Heart left ventricle (tissue), 7 donors: ENCODE measurements around a stretch of chr17.

DNA sequence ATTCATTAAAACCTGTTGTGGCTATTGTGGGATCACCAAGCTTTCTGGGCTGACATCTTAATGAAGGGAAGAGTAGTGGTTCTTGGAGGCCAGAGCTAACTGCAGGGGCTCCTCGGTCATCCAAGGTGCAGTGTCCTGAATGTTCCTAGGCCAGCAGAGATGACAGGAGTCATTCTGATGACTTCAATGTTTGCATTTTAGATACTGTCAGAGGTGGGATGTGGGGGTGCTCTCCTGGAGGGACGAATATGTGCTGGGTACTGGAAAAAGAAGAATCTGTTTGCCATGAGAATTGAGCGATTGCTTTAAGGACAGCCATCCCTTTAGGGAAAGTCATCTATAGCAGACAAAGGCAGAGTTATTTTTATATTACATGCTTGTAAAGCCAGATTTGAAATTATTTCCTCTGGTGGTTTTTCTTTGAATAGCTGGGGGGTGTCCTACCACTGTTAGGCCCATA, 7.3 kb downstream of the HLF start:
- PRO-cap, 6 experiments, result peak in 1 of 6 experiments; most common plus-strand start position 205 of the sequence (in 1)
- RAMPAGE, long total RNA, 2 experiments, result no peak in any of the 2 experiments
- RRBS, result no CpG with 5 or more reads among the region's 3 CpGs

- PRO-cap, 6 experiments, result peak in 1 of 6 experiments; most common plus-strand start chr17:55285842 (in 1); most common minus-strand start chr17:55285614 (in 1)
- RAMPAGE, long total RNA, 2 experiments, result no peak in any of the 2 experiments
- RRBS, result no CpG with 5 or more reads among the region's 14 CpGs
Measured at GRCh38 chr17:55285235-55286522, 20.9 kb downstream of the HLF start.

- PRO-cap, 6 experiments, result peak in 6 of 6 experiments; most common plus-strand start chr17:55422216 (in 3)
- RAMPAGE, long total RNA, 2 experiments, result no peak in any of the 2 experiments
- RRBS, result 1% methylated on average over 10 of the region's 34 CpGs
Measured at GRCh38 chr17:55422017-55422476, 412 bp upstream of the MMD start.

- PRO-cap, 6 experiments, result no peak in any of the 6 experiments
- RAMPAGE, long total RNA, 2 experiments, result no peak in any of the 2 experiments
- RRBS, result 2% methylated on average over 27 of the region's 105 CpGs
Measured at GRCh38 chr17:56593999-56595327, 964 bp downstream of the NOG start.

DNA sequence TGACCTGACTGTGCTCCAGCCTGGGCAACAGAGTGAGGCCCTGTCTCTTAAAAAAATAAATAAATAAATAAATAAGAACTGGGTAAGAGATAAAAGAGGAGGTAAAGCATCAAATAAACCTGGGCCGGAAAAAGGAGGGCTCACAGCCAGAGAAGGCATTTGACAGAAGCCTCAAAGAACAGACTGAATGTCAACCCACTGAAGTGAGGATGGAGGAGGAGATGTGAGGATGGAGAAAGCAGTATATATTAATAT, 6.1 kb downstream of the NOG start:
- PRO-cap, 6 experiments, result no peak in any of the 6 experiments
- RAMPAGE, long total RNA, 2 experiments, result no peak in any of the 2 experiments
- RRBS, result no CpG with 5 or more reads among the region's 1 CpG

DNA sequence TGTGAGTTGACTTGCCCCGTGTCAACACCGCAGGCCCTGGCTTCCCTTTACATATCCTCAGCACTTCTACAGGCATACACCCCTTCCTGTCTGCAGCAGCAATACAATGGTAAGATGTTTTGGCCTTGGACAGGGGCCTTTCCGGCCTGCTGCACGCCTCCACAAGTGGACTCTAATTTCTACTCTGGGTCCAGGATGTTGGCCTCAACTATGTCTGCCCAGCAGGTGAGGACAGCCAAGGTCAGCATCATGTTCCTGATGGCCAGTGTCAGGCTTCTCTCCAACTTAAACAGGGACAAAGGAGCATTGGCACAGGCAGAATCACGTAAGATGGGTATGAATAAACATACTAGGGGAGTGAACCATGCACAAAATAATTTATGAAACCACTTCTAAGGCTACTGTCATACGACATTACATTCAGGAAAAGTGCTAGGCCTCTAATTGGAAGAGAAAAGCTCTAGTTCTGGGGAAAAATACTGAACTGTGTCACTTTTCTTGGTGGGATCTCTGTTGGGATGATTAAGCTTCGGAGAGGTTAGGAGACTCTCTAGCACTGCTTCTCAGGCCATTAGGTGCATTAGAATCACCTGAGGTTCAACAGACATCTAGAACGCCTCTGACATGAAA, 10.9 kb downstream of the C17orf67 start:
- PRO-cap, 6 experiments, result no peak in any of the 6 experiments
- RAMPAGE, long total RNA, 2 experiments, result no peak in any of the 2 experiments
- RRBS, result no CpG with 5 or more reads among the region's 8 CpGs

- PRO-cap, 6 experiments, result no peak in any of the 6 experiments
- RAMPAGE, long total RNA, 2 experiments, result no peak in any of the 2 experiments
- RRBS, result no CpG with 5 or more reads among the region's 9 CpGs
Measured at GRCh38 chr17:56903986-56904790, 9.7 kb downstream of the TRIM25 start.

- PRO-cap, 6 experiments, result peak in 4 of 6 experiments; most common plus-strand start chr17:56910302 (in 3); most common minus-strand start chr17:56910233 (in 1)
- RAMPAGE, long total RNA, 2 experiments, result no peak in any of the 2 experiments
- RRBS, result no CpG with 5 or more reads among the region's 7 CpGs
Measured at GRCh38 chr17:56909988-56910633, 3.7 kb downstream of the TRIM25 start.

DNA sequence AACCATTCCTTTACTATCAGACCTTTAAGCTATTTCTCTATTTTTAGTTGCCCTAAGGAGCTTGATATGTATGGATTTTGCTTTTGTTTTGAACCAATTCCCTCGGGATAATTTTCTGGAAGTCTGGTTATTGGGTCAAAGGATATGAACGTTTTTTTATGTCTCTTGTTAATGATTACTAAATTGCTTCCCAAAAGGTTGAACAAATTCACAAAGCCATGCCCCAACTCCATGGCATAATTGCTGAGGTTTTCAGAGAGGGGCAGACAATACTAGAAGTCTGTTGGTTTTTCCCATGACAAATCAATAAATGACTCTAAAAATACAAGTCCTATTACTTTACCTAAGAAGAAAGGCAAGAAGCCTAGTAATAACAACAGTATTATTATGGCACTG, 11.4 kb upstream of the AKAP1 start:
- PRO-cap, 6 experiments, result no peak in any of the 6 experiments
- RAMPAGE, long total RNA, 2 experiments, result no peak in any of the 2 experiments
- RRBS, result no CpG with 5 or more reads among the region's 2 CpGs

- PRO-cap, 6 experiments, result no peak in any of the 6 experiments
- RAMPAGE, long total RNA, 2 experiments, result no peak in any of the 2 experiments
- RRBS, result no CpG with 5 or more reads among the region's 3 CpGs
Measured at GRCh38 chr17:57096243-57096693, 11.2 kb downstream of the AKAP1 start.

DNA sequence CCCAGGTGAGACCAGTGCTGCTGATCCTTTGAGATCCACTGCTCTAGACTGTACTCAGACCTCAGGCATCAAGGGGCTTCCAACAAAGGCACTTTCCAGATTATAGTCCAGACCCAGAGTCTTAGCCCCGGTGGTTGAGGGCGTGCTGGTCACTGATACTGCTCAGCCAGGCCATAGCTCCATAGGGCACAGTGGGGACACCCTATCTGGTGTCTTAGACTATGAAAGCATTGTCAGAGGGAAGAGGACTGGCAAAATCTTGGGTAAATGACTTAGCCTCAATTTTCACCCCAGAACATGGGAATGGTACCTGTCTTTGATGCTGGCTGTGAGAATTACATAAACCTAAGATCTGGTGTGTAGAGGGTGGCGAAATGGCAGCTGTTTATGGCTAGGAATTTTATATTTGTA, 32.1 kb downstream of the AKAP1 start:
- PRO-cap, 6 experiments, result no peak in any of the 6 experiments
- RAMPAGE, long total RNA, 2 experiments, result no peak in any of the 2 experiments
- RRBS, result no CpG with 5 or more reads among the region's 3 CpGs

GRCh38 chr17:57255506-57255914, 813 bp upstream of the MSI2 start:
- PRO-cap, 6 experiments, result peak in 6 of 6 experiments; most common plus-strand start chr17:57255805 (in 4); most common minus-strand start chr17:57255742 (in 5)
- RAMPAGE, long total RNA, 2 experiments, result no peak in any of the 2 experiments
- RRBS, result 2% methylated on average over 7 of the region's 17 CpGs

GRCh38 chr17:57284466-57284901, 28.2 kb downstream of the MSI2 start:
- PRO-cap, 6 experiments, result no peak in any of the 6 experiments
- RAMPAGE, long total RNA, 2 experiments, result no peak in any of the 2 experiments
- RRBS, result no CpG with 5 or more reads among the region's 3 CpGs

DNA sequence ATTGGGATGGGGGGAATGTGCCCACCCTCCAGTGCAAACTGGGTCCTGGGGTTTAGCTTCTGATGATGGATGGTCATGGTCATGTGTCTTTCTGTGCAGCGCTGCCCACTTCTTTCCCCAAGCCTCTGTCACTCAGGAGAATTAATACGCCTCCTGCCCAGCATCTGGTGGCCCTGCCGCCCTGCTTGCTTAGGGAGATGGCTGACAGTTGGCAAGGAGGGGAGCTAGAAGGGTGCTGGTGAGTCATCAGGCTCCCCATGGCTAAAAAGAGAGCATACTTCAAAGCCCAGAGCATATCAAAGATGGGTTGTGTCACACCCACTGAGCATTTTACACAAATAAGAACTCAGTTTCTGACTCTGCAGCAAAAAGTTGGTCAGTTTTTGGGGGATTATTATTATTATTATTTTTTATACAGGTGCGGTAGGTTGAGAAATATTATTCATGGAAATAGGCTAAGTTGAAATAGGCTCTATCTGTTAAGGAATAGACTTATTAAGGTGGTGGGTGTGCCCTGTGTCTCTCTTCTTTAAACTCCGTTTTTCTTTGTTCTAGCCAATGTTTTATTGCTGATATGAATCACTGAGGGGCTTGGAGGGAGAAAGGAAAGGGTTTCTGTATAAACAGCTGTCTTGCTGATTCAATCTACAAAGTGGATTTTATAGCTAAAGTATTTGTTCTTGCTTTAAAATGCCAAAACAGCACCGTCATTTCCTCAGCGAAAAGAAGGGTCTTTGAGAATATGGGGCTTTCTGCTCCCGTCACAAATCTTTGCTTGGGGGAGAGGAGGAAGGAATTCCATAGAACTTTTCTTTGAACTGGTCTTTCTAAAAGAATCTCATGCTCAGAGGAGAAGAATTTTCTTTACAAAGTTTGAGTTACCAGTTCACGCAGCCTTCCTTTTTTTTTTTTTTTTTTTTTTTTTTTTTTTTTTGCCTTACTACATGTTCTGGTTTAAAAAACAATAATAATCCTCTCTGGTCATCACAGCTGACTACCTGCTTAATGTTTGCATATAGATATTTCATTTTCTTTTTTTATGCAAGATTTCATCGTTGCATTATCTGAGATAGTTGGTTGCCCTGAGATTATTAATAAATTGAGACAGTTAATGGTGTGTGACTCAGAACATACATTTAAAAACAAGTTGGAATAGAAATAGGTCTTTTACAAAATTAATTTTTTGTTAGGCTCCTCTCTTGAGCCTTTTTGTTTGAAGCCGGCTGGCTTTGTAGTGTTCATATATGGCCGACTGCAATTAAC, 39.2 kb downstream of the MSI2 start:
- PRO-cap, 6 experiments, result no peak in any of the 6 experiments
- RAMPAGE, long total RNA, 2 experiments, result no peak in any of the 2 experiments
- RRBS, result no CpG with 5 or more reads among the region's 12 CpGs

DNA sequence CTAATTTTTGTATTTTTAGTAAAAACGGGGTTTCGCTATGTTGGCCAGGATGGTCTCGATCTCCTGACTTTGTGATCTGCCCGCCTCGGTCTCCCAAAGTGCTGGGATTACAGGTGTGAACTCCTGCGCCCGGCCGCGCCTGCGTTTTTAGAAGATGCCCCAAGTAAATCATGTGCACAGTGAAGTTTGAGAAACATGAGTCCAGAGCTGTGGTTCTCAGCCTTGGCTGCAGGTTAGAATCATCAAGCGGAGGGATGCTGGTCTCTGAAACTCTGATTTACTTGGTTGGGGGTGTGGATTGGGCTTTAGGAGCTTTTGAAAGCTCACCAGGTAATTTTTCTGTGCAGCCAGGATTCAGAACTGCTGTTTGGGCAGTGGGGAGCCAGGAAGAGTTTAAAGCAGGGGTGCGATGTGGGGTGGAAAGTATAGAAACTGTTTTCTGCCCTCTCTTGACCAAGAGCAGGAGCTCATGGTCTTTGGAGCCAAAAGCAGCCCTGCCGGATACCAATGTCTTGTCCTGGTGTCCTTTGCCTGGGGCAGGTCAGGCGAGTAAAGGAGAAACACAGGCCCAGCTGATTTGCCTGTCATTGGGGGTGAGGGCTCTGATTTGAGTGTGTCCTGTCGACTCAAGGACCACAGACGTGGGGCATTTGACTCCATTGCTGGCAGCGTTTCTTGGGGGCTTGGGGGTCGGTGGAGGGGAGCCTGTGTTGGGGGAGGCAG, 58.6 kb downstream of the MSI2 start:
- PRO-cap, 6 experiments, result no peak in any of the 6 experiments
- RAMPAGE, long total RNA, 2 experiments, result no peak in any of the 2 experiments
- RRBS, result no CpG with 5 or more reads among the region's 18 CpGs

DNA sequence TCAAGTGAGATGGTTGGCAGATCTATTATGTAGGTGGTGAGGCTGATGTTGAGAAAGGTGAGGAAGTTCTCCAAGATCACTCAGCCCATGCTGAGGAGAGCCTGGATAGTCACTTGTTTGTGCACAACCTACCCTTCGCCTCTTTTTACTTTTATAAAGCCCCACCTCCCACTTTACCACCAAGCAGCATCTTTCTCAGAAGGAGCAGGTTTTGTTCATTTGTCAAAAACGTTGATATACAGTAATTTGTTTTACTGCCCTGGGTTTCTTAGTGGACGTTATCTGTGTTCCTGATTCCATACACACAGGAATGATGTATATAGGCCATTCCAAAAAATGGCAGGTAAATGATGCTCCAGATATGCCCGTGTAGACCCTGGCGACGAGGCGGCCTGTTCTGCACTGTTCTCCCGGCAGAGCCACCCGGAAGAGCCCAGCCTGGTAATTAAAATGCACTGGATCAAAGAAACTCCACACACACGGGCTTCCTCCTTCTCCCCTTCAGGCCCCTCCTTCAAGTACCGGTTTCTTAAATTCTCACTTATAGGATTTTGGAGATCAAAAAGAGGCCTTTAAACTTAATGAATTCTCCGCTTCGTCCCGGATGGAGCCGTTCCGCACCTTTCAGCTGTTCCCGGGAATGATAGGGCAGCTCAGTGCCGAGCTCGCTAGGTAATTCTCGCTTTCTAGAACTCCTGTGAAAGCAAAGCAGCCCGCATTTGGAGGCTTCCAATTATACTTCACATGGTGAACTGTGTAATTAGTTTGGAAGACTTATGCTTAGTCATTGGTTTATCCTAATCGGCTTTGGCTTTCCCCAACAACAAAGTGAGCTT, 149.8 kb downstream of the MSI2 start:
- PRO-cap, 6 experiments, result no peak in any of the 6 experiments
- RAMPAGE, long total RNA, 2 experiments, result no peak in any of the 2 experiments
- RRBS, result 88% methylated on average over 5 of the region's 22 CpGs

GRCh38 chr17:57407855-57408262, 151.5 kb downstream of the MSI2 start:
- PRO-cap, 6 experiments, result no peak in any of the 6 experiments
- RAMPAGE, long total RNA, 2 experiments, result no peak in any of the 2 experiments
- RRBS, result no CpG with 5 or more reads among the region's 5 CpGs

- PRO-cap, 6 experiments, result no peak in any of the 6 experiments
- RAMPAGE, long total RNA, 2 experiments, result no peak in any of the 2 experiments
- RRBS, result no CpG with 5 or more reads among the region's 6 CpGs
Measured at GRCh38 chr17:57410139-57410548, 153.8 kb downstream of the MSI2 start.

GRCh38 chr17:57486600-57487219, 230.4 kb downstream of the MSI2 start:
- PRO-cap, 6 experiments, result no peak in any of the 6 experiments
- RAMPAGE, long total RNA, 2 experiments, result no peak in any of the 2 experiments
- RRBS, result no CpG with 5 or more reads among the region's 8 CpGs

DNA sequence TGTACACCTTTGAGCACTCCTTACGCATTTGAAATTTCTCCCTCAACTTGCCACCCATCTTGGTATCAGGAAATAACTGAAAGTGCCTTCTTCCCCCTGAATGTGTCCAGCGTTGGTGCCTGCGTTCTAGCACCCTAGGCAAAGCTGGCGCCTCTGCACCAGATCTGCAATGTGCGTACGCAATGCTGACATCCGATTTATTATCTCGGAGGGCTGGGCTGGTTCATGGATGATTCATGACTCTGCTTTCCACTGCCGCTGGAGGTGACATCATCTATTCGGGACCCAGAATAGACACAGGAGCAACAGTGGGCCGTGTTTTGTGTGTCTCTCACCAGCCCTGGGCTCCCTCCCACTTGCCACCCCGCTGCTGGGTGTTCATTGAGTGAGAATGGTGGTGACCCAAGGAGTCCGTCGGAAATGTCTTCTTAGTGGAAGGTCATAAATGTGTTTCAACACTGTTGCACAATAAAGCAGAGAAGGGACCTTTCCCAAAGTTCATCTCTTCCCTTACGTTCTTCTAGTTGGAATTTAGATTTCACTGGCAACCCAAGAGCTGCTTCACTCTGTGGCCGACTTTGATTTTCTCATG, 203.2 kb downstream of the CCDC182 start:
- PRO-cap, 6 experiments, result peak in 6 of 6 experiments; most common plus-strand start position 277 of the sequence (in 3); most common minus-strand start position 171 of the sequence (in 5)
- RAMPAGE, long total RNA, 2 experiments, result no peak in any of the 2 experiments
- RRBS, result no CpG with 5 or more reads among the region's 16 CpGs